Mucosa of descending colon (tissue), 1 donor: ENCODE measurements around the gene TTC26.

DNA sequence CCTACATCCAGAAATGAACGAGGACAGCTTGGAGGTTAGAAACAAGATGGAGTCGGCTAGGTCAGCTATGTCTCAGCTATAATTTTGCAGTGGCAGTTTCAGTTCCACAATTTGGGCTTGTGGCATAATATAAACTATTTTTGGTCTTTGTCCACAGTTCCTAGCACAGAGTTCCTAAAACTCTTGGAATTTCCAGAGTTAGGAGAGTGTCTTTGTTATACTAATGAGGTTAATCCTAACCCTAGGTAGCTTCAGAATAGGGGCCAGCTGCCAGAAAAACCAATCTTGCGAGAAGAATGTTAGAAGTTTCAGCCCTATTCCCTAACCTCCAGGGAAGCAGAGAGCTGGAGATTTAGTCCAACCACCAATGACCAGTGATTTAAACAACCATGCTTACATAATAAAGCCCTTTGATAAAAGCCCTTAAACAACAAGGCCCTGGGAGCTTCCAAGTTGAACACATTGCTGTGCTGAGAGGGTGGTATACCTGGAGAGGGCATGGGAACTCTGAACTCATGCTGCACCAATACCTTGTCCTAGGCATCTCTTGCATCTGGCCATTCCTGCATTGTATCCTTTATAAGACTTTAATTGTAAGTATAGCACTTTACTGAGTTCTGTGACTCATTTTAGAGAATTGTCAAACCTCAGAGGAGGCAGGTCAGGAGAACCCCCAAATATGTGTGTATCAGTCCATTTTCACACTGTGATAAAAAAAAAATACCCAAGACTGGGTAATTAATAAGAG is 132.1 kb downstream of the AKR1D1 start:
- PRO-cap = no peak

DNA sequence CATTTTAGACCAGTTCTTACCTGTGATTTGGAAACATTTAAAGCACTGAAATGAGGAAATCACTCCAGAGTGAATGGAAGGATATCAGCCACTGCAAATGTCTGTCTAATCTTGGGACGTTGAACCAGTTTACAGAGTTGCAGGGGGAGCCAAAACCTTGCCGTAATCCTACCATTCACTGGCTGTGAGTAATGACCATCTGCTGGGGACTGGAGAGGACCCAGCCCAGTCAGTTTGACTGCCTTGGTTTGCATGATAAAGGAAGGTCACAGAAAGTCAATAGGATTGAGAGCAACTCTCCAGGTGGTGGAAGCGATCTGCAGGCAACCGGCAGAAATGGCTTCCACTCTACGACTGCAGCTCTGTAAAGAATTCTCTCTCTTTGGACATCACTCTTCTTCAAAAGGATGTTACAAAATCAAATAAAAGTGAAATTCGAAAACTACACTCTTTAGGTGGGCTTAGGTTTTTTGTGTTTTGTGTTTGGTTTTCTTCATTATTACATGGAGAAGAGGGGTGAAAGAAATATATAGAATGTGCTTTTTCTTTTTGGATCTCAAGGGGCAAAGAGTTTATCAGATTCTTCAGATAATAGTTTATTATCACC is 167.3 kb downstream of the AKR1D1 start:
- PRO-cap = no peak

GRCh38 chr7:138564095-138564808 is 104.2 kb downstream of the TRIM24 start:
- PRO-cap = no peak

DNA sequence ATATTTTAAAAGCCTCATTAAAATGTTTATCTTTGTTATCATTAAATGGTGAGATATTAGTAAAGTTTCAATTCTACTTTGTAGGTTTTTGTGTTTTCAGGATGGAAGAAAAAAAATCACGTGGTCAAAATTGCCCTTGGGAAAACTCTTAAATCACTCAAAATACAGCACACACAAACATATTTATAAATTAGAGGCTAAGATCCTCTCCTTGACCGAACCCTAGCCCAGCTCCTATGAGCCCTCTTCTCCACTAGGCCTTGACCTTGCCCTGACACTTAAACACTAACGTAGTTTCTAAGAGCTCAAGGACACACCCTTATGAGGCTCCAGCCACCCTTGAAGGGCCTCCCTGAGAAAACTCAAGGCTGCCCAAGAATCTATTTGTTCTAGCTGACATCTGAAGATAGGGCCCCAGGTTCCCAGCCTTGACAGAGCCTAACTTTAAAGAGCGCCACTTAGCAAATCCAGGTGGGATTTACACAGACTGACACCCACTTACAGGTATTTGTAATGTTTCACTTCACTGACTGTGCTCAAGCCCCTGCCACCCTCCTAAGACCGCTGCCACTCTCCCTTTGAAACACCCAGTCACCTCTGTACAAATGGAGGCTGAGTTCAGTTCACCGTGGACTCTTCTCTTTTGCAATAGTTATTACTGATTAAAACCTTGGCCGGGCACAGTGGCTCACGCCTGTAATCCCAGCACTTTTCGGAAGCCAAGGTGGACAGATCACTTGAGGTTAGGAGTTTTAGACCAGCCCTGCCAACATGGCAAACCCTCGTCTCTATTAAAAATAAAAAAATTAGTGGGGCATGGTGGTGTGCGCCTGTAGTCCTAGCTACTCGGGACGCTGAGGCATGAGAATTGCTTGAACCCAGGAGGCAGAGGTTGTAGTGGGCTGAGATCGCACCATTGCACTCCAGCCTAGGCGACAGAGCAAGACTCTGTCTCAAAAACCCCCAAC is 90.5 kb downstream of the SVOPL start:
- PRO-cap = no peak

DNA sequence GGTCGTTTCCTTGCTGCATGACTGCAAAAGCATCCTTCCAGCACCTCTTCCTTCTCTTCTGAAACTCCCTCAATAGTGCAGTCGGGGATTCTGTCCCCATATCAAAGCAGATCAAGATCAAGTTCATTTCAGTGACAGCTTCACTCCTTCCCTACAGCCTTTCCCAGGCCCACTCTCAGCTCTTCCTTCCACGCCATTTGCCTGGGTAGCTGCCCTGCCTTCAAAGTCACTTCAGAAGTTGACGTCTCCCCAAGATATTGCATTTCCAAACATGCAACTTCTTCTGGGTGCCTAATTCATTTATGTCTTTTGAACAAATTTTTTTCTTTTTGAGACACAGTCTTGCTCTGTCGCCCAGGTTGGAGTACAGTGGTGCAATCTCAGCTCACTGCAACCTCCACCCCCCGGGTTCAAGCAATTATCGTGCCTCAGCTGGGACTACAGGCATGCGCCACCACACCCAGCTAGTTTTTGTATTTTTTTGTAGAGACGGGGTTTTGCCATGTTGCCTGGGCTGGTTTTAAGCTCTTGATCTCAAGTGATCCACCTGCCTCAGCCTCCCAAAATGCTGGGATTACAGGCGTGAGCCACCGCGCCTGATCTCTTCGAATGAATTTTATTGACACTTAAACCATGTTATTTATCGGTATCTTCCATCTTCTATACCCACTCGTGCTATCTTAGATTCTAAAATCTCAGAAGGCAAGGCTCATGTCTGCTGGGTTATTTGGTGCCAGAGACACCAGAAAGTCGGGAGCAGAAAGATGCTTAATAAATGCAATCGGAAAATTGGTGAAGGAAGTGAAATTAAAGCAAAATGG is 36.1 kb upstream of the ATP6V0A4 start:
- PRO-cap = no peak

- PRO-cap = unidirectional peak, plus-strand start at chr7:139035227
These were observed 703 bp downstream of the ZC3HAV1L start for GRCh38 chr7:139035107-139035571.

DNA sequence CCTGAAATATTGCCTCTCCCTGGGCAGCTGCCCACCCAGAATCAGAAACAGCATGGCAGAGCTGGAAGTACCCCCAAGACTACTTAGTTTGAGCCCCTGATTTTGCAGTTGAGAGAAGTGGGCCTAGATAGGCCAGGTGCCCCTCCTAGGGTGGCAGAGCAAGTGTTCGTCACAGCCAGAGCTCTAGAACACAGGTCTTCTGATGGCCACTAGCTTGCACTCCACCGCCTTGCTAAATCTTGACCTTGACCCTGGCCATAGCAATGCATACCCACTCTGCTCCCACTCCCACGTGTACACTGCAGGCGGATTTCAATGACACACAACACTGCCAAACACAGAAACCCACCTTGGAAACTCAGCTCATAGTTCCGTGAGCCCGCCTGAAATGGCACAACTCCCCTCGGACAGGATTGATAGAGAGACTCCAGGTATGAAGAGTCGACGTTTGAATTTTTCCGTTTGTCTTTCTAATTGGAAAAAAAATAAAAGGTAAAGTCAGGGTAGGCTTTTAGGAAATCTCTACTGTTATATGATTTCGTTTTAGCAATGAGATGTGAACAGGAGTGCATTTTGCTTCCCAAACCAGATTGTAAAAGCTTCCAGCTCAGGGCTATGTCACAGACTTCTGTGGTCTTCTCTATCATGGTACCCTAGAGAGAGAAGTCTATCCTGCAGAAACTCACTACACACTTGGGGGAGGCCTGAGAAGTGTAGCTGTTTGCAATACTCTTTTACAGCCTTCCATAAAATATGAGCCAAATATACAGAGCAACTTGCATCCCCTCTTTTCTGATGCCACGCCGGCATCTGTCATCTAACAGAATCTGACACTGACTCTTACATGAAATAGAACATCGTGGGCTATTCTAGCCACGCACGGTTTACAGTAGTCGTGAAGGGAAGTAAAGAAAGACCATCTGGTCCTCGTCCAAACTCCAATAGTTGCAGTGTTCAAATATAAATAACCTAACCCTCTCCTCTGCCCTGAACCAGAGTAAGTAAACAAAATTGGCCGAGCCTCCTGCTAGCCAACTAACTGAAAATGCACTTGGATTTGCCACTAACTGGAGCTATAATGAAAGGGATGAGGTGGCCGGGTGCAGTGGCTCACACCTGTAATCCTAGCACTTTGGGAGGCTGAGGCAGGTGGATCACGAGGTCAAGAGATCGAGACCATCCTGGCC is 29.1 kb upstream of the ZC3HAV1L start:
- PRO-cap = no peak

- PRO-cap = no peak
These were observed 32.6 kb upstream of the ZC3HAV1L start for GRCh38 chr7:139068335-139068896.

GRCh38 chr7:139133559-139134223 is at the start of gene TTC26:
Gene TTC26 (plus strand): TSS chr7:139133778.
- PRO-cap = bidirectional peak, plus-strand start at chr7:139133778, minus-strand start at chr7:139133674

- PRO-cap = no peak
These were observed 11.7 kb downstream of the LUC7L2 start for GRCh38 chr7:139371480-139371739.

DNA sequence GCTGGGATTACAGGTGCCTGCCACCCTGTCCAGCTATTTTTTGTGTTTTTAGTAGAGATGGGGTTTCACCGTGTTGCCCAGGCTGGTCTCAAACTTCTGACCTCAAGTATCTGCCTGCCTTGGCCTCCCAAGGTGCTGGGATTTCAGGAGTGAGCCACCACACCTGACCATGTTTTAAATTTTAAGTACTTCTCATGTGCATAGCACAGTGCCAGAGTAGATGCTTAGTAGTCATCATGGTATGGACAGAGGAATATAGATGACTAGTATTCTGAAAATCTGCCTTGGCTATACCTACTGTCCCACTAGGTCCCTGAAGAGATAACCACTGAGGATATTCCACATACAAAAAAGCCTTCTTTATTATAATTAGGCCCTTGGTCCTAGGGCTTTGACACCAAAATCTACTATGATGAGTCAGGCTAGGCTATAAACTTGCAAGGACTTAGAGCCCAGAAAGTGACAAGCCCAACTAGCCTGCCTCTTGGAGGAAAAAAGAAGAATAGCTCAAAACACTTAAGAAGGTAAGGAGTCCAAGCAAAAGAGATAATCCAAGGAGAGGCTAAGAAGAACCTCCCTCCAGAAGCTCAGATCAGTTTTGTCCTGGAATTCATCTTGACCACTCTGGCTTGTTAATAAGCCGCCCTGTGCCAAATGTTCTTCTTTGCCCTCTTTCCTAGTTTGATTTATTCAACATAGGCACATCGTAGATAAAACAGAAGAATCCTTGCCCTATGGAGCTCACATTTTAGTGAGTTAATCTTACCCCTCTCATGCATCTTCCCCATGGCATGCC is 34.1 kb downstream of the LUC7L2 start:
- PRO-cap = no peak

DNA sequence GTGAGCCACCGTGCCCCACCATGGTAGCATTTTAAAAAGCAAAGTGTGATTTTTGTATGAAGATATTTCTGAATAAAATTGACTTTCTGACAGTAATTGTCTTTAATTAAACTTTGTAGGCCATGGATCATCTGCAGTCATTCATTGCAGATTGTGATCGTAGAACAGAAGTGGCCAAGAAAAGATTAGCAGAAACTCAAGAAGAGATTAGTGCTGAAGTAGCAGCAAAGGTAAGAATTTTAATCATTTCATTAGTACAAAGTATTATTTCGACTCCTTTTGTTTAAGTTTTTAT is 42.3 kb downstream of the LUC7L2 start:
- PRO-cap = no peak

- PRO-cap = no peak
These were observed 61.0 kb downstream of the KLRG2 start for GRCh38 chr7:139422075-139423313.

DNA sequence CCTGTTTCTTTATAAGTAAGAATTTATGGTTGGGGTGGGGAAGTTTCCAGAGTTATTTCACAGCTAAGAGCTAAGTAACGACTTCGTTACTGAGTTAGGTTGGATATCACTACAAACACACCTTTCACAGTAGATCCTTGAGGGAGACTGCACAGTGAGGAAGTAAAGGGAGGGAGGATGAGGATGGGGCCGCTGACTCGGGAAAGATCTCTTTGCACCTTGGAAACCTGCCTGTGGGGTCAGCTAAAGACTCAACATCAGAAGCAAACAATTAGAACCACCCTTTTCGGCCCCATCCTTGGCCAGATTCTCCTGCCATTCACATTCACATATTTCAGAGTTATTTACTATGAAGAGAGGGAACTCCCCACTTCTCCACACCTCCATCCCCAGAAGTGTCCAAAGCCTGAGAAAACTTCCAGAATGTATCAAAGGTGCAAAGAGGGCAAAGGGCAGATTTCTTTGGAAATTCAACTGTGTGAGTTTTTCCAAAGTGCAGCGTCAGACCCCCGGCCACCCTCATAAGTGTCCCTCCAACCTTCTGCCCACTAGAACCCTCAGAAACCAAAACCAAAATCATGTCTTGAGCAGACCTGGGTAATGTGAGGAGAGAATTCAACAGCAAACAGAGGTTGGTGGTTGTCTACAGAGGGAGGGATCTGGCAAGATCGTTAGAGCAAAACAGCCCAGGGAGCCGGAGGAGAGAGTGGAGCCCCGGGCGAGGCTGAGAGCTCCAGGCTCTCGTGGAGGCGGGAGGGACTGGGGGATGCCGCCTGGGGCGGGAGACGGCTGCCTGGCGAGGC is 47.3 kb downstream of the CLEC2L start:
- PRO-cap = no peak

GRCh38 chr7:139583709-139584241 is 60.3 kb downstream of the CLEC2L start:
- PRO-cap = no peak

DNA sequence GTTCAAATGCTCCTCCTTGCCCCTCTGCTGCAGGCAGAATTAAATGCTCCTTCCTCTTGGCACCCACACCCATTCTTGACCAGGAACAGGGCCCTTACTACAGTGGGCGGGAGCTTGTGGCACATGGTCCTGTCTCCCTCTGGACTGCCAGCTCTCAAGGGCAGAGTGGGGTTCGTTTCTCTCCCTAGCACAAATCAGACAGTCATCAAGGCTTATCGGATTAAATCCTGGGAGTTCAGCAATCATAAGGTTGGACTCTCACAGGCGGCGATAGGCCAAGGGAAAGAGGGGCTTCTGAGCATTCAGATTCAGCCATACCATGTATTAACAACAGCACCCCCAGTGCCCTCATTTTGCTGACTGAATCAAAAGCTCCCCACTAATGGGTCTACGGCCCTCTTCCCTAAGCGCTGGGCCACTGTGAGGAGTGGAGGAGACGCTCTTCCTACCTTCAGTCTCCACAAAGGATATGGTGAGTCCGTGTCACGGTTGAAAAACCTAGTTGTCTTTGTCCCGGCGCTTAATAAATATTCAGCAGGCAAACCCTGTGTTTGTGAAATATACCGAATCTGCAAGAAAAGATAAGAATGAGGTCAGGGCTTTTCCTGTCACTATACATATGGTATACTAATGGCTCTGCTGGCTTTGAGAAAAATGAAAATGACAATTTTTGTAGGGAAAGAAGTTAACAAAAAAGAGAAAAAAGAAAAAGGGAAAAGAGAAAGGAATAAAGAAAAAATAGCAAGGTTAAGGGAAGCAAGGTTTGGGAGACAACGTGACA is 107.4 kb downstream of the CLEC2L start:
- PRO-cap = no peak

GRCh38 chr7:139631497-139631934 is 108.0 kb downstream of the CLEC2L start:
- PRO-cap = no peak

DNA sequence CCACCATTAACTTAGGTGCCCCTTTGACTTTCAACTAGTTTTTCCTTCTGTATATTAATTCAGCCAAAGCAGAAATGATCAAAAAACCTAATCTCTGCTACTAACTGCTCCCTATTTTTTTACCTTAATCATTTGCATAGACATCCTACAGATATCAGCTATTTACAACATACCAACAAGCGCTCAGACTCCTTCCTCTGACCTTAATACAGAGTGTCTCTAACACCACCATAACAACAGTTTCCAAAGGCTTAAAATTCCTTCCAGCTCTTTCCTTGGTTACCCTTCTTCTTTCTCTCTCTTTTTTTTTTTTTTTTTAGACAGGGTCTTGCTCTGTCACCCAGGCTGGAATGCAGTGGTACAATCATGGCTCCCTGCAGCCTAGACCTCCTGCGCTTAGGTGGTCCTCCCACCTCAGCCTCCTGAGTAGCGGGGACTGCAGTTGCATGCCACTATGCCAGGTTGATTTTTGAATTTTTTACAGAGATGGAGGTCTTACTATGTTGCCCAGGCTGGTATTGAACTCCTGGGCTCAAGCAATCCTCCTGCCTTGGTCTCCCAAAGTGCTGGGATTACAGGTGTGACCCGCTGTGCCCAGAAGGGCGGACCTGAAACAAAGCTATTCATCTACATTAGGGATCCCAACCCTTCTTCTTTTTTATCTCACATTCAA is 112.9 kb downstream of the HIPK2 start:
- PRO-cap = no peak

- PRO-cap = no peak
These were observed 81.3 kb downstream of the HIPK2 start for GRCh38 chr7:139696555-139696916.

DNA sequence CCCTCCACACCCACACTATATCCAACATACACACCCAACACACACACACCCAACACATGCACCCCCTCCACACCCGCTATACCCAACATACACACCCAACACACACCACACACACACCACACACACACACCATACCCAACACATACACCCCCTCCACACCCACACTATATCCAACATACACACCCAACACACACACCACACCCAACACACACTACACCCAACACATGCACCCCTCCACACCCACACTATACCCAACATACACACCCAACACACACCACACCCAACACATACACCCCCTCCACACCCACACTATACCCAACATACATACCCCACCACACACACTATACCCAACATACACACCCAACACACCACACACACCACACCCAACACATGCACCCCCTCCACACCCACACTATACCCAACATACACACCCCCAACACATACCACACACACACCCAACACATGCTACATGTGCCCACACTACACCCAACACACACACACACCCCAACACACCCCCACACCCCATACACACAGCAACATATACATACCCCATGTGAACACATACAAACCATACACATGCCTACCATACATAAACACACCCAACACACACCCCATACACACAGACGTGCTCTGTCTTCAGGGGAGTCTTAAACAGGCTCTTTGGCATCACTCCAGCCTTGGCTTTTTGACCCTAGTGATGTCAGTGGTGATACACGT is 73.6 kb downstream of the HIPK2 start:
- PRO-cap = no peak